ENCODE measurements around a stretch of chr16.

GRCh38 chr16:85168568-85169135 is 56.4 kb upstream of the CIBAR2 start:
- PRO-cap, result bidirectional peak, plus-strand start at chr16:85169184, minus-strand start at chr16:85168980

- PRO-cap, result no peak
Measured at GRCh38 chr16:85171362-85171974, 59.2 kb upstream of the CIBAR2 start.

GRCh38 chr16:85285816-85286500 is 173.7 kb upstream of the CIBAR2 start:
- PRO-cap, result no peak

DNA sequence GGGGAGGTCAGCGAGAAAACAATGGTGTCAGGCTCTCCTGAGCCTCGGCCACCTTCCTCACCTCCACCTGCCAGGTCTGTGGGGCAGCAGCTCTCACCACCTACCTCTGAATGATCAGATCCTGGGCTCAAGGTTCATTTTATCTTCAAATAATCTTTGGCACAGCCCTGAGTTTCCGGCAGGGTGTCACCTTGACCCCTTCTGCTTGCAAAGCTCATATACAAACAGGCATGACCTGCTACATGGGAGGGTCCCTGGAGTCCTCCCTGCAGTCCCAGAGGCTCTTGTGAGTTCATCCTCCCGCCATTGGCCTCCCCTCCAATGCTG is 176.6 kb upstream of the CIBAR2 start:
- PRO-cap, result no peak

DNA sequence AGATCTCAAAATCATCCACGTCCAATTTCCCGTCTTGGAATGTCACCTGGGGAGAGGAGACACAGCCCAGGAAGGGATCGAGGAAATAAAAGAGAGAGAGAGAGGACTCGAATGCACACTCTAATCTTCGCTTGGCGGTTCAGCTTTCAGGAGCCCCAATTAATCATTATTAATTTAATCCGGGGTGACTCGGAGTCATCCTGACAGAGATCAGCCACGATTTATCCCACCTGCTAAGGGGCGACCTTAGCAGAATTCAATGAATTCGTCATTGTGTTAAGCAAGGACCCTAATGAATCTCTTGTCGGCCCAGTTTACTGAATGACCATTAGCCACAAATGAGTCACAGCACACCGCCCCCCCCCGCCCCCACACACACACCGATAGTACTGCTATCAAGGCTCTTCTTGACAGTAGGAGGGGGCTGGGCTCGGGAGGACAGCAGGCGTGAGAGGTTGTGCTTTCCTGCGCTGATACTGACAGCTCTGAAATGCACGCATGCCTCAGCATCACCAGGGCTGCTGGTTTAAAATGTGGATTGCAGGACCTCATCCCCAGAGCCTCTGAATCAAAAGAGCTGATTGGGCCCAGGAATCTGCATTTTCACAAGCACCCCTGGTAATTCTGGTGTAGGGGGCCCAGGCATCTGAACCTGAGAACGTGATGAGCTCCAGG is 190.0 kb upstream of the CIBAR2 start:
- PRO-cap, result no peak

DNA sequence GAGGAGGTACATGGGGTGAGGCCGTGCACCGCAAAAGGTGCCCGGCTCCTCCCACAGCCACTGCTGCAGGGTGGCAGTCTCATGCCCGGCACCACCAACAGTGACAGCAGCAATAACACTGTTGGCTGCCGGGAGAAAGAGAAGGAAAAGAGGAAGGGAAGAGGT is 223.2 kb upstream of the CIBAR2 start:
- PRO-cap, result no peak

DNA sequence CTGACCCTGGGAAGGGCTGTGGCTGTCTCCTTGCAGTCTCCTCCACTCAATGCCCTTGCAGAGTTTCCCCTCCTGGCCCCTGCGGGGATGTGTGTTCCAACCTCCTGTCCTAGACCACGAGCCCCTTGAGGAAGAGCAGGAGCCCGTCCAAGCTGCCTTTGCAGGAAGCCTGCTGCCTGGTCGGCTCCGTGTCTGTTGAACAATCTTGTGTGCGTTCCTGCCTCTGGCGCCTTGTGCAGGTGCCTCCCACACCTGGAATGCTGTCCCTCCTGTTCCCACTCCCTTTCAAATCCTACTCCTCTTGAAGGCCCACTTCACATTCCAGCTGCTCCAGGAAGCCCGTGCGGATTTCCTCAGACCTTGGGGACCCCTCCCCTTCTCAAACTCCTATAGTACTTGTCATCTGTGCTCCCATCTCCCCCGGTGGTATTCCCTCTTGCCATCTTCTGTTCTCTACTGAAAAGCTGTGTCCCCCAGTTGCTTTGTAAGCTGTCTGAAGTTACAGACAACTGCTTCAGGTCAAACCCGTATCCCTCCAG is 241.6 kb upstream of the CIBAR2 start:
- PRO-cap, result no peak

GRCh38 chr16:85365008-85365795 is 247.9 kb upstream of the GSE1 start:
- PRO-cap, result no peak

DNA sequence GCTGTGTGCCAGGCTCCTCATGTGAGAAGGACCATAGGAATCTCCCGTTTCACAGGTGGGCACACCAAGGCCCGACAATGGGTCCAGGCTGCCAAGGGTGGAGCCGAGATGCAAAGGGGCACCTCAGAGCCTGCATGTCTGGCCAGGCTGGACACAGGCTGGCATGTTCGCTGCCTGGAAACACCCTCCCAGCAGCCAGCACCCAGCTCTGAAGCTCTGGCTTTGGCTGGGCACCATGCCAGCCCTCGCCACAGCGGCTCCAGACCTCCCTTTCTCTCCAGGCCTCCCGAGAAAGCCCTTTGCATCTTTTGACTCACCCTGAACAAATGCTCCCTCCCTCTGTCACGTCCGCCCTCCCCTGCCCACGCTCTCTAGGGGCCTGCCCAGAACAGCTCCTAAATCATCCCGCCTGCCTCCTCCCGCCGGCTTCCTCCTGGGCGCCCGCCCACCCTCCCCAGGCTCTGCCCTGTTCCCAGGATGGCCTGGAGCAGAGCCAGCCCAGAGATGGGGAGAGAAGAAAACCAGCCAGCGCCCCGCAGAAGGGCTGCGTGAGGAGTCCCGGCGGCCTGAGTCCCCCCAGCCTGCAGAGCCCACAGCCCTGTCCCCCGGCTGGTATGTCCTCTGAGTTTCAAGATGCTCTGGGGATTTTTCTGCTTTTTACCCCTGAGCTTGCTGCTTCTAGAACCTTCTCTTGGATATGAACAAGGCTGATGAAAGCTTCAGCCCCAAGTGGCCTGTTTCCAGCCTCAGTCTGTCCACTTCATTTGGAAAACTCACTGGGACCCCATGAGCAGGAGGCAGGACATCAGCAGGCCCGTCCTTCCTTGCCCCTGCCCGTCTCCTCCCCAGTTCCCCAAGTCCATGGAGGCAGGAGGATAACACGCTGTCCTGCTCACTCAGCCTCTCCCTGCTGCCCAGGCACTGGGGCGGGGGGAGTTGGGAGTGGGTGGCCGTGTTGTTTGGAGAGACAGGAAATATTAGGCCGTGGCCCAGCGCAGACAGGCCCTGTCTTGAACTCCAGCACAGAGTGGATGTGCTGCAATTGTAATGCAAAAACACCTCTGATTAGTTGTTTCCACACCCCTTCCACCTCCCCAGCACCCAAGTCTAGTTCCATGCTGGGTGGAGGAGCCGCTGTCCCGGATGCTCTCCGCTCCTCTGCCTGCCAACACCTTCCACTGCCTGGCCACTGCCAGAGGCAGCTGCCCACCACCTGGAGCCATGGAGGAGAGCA is 217.3 kb upstream of the GSE1 start:
- PRO-cap, result no peak

GRCh38 chr16:85396591-85396928 is 216.6 kb upstream of the GSE1 start:
- PRO-cap, result no peak

DNA sequence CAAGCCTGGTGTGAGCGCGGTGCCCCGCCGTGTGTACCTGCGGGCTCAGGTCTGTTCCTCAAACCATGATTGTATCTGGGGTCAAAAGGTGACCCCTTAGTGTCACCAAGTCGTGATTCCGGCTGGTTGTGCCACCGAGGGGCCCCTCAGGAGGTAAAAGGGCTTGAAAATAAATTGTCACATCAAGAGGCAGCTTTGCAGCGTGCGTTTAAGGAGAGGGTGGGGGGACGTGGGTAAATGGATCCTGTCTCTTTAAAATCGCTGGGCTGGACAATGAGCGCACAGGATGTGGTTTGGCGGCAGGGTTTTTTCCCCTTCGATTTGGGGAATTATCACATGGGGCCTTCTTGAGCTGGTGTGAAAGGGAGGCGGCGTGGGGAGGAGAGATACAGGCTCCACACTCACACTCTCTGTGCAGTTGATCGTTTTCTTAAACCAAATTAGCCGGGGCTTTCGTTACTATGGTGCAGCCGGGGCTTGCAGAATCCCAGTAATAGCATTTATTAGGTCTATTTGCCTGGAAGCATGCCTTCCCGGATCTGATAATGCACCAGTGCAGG is 59.1 kb upstream of the GSE1 start:
- PRO-cap, result bidirectional peak, plus-strand start at position 358 of the sequence, minus-strand start at position 360 of the sequence

- PRO-cap, result bidirectional peak, plus-strand start at chr16:85555694, minus-strand start at chr16:85555294
Measured at GRCh38 chr16:85555197-85555619, 57.9 kb upstream of the GSE1 start.

DNA sequence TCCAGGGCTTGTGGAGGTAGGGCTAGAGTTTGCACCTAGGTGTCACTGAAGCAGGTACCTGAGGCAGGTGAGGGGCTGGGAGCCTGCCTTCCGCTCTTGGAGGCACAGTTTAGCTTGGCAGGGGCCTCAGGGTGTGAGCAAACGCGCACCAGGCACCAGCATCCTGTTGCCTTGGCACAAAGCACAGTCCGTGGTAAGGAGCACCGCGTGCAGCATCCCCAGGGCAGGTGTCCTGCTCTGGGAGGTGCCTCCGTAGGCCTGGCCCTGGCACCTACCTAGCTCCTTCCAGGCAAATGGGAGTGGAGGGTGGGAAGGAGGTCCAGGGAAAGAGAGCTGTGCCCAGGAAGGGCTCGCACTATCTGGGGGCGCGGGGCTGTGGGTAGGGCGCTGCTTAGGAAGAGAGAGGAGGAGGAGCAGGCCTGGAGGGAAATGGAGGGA is 3.1 kb upstream of the GSE1 start:
- PRO-cap, result no peak

- PRO-cap, result no peak
Measured at GRCh38 chr16:85613673-85614824, 927 bp downstream of the GSE1 start.

DNA sequence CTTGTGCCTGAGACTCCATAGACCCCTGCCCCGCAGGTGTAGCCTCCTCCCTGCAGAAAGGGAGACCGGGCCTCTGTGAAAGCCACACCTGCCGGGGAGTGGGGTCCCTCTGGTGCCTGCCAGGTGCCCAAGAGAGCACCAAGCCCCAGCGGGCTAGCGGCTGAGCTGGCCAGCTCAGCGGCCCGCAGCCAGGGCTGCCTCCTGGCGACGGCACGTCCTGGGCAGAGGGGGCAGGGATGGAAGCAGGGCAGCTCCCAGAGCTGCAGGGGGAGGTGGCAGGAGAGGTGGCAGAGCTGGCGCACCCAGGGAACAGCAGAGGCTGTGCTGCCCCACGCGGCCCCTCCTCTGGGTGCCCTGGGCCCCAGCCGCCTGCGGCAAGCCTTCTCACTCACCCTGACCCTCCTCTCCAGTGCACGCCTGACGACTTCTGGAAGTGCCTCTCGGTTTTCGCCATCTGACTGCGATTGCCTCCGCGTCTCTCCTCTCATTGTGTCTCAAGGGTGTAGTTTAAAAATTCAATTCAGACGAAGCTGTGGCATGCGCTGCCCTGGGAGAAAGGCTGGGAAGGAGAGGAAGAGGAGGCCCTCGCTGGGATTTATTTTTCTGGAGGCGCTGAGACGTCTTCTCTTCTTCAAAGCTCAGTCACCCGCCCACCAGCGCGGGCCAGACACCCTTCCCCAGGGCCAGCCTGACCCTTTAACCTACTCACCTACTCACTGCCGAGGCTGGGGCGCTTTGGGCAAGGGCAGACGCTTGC is 24.8 kb downstream of the GSE1 start:
- PRO-cap, result no peak

- PRO-cap, result no peak
Measured at GRCh38 chr16:85720175-85720688, 30.7 kb downstream of the C16orf74 start.

- PRO-cap, result no peak
Measured at GRCh38 chr16:85746394-85747392, 4.2 kb downstream of the C16orf74 start.

- PRO-cap, result no peak
Measured at GRCh38 chr16:85833115-85833815, 33.8 kb downstream of the COX4I1 start.

DNA sequence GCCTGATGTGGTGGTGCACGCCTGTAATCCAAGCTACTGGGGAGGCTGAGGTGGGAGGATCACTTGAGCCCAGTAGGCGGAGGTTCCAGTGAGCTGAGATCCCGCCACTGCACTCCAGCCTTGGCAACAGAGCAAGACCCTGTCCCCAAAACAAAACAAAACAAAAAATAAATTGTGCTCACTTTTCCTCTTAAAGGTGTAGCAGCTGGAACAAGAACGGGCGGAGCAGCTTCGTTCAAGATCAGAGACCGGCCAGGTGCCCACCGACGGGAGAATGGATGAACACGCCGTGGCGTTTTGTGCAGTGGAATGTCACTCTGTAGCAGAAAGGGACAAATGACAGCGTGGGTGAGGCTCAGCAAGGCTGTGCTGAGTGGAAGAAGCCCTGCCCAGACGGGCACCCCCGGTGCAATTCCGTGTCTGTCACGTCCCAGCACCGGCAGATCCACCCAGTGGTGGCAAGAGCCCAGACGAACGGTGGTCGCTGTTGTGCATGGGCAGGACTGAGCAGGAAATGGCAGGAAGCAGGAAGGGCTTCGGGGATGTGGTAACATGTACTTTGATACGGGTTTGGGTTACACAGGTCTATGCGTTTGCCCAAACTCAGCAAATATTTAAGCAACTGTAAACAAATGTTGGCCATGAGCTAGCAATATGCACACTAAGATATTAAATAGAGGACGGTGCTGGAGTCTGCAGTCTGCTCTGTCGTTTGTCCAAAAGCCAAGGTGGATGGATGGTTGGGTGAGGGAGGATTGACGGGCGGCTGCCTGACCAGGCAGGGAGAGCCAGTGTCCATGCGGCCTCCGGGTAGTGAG is 48.2 kb downstream of the COX4I1 start:
- PRO-cap, result no peak

- PRO-cap, result no peak
Measured at GRCh38 chr16:85850171-85850862, 48.6 kb upstream of the IRF8 start.

Data from A673 (cell line).